Natural killer cell (primary cell): ENCODE measurements around a stretch of chr6.

DNA sequence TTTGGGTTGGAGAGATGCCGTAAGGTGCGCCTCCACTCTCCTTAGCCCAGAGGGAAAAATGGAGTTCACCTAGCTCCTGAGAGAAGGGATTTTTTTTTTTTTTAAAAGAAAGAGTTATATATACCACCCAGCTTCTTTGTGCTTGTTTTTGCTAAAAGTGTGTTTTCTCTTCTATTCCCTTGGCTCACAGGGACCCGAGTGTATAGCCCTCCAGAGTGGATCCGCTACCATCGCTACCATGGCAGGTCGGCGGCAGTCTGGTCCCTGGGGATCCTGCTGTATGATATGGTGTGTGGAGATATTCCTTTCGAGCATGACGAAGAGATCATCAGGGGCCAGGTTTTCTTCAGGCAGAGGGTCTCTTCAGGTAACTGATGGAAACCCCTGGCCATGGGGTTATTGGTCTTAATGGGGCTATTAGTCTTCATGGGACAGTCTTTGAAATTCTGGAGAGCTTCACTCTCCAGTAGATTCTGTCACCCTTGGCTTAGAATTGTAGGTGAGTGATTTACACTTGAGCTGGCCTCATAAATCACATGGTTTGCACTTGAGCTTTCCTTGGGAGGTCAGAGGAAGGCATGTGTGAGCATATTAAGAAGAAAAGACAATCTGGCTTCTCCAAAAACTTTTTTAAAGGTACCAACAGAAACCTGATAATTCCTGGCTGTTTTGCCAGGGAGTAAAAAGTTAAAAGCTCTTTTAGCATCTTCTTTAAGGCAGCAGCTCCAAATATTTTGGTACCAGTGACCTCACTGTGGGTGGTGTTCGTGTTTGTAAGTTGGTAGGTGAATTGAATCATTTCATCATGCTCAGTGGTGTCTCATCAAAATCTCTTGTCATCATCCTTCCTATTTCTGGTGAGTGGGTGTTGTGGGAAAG, 3.1 kb downstream of the PIM1 start:
- PRO-cap, result no peak

GRCh38 chr6:37221778-37223057, 35.4 kb upstream of the TBC1D22B start:
- PRO-cap, result unidirectional peak, minus-strand start at chr6:37222091

- PRO-cap, result no peak
Measured at GRCh38 chr6:37258300-37258737, 375 bp upstream of the TMEM217 start.

DNA sequence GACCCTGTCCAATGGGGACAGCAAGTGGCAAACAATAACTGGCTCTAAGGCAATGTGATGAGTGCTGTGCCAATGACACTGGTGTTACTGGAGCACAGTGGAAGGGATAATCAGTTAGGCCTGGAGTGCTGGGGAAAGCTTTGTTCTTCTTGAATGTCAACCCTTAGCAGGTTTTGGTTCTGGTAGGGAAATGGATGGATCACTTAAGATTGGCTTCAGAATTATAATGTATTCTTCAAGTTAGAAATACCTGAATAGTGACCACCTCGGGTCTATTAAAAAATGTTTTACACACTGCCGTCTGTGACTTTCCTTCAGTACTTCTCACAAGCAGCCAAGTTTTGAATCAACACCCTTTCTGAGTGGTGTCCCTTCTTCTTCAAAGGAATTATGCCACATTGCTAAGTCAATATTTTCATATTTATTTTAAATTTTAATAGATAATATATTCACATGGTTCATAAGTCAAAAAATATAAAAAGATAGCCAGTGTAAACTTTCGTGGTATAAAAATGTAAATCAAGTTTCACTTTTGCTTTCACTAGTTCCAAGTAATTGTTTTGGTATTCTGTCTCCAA, 9.6 kb downstream of the CMTR1 start:
- PRO-cap, result unidirectional peak, plus-strand start at position 113 of the sequence; bidirectional peak, plus-strand start at position 329 of the sequence, minus-strand start at position 317 of the sequence

DNA sequence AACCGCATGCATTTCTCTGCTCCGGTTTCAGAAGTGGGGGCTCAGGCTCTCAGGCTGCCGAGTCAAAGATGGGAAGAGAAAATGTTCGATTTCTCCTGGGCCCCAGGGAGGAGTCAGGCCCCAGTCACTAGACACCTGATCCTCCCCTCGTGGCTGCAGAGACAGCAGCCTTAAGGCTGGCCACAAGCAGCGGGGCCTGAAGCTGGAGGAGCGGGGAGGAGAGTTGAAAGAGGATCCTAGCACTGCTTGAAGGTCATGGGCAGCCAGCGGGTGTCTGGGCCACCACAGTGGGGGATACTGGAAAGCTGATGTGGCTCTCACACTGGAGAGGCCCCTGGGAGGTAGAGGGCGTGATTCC, 42.2 kb upstream of the ZFAND3 start:
- PRO-cap, result no peak

GRCh38 chr6:37940407-37940888, 120.9 kb downstream of the ZFAND3 start:
- PRO-cap, result no peak

DNA sequence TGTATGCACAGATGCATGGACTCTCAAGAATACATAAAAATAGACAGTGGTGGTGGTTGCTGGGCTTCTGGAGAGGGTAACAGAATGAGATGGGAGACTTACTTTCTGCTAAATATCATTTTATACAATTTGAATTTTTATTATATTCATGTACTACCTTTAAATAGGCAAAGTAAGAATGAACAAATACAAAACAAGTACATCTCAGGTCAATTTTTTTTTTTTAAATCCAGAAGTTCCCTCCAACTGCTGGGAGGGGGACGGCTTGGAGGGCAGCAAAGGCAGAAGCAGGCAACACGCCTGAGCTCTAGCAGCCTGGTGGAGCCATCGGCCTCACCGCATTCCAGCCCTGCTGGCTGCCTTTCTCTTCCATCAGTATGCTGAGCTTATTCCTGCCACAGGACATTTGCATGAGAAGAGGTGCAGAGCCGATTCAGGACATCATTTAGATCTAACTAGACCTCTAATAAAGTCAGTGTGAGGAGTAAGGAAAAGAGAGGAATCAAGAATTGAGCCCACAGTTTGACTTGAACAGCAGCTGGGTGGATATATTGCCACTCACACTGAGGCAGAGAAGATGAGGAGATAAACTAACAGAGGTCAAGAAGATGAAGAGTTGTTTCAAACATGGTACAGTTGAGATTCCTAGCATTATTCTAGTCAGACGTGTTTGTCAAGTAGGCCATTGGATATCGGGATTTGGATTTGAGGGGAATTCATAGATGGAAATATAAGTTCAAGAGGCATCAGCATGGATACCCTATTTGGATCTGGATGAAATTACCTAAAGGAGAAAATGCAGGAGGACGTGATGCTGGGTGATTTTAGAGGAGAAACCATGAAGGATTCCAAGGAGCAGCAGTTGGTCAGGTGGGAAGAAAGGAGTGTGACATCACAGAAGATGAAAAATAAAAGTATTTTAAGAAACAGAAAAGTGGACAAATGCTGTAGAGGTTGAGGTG, 319.0 kb downstream of the ZFAND3 start:
- PRO-cap, result no peak

GRCh38 chr6:38154289-38154727, 334.8 kb downstream of the ZFAND3 start:
- PRO-cap, result no peak

DNA sequence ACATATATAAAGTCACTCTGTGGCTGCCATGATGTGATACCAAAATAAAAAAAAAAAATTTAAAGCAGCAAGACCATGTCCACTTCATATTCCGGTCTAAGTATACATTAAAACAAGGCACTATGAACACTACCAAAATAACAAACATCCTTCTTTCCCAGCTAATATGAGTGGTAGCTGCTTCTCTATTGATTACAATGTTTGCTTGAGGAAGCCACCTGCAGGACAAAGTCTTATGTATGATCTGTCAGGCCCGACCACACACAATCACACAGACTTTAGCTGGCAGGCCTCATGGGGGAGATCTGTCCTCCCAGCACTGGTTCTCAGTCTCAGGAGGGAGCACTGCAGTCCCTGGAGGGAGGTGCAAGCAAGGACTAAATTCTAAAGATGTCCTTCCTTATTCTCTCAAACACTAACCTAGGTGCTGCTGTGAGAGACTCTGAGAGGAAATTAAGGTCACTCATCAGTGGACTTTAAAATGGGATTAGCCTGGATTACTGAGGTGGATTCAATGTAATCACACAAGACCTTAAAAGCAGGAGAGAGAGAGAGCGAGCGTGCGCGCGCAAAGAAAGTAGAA, 14.5 kb downstream of the GLO1 start:
- PRO-cap, result no peak

- PRO-cap, result no peak
Measured at GRCh38 chr6:38974680-38974949, 74.0 kb upstream of the GLP1R start.

DNA sequence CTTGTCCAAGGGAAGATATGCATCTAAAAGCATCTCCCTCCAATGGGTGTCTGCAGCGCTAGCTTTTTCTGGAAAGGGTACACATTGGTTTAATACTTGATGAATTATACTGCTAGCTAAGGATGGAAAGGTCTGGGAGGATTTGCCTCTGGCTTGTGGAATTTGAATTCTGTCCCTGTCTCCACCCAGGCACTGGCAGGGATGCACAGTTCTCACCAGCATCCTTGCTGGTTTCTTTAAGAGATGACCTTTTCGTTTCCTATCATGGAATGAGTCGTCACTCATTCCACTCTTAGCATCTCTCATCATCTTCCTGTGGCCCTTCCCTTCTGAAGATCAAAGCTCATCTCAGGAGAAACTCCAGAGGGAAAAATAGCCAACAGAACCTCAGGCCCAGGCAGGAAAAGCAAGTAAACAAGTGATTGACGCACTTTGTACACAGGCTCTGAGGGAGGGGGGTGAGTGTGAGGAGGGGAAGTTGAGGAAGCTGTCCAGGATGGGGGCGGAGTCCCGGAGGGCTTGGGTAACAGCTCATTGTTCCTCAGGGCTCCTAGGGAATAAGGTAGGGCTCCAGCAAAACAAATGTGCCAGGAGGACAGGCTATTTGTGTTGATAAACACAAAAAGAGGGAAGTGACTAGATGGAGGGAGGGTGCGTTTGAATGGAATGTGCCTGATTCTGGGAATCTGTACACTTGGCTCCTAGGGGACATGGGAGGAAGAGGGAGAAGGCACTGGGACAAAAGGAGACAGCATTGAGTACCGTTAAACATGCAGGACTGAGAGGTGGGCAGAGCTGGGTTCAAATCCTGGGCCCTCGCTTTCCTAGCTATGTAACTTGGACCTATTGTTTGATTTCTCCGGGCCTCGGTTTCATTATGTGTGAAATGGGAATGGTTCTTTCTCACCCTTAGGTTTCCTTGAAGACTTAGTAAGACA, 25.8 kb upstream of the SAYSD1 start:
- PRO-cap, result no peak

DNA sequence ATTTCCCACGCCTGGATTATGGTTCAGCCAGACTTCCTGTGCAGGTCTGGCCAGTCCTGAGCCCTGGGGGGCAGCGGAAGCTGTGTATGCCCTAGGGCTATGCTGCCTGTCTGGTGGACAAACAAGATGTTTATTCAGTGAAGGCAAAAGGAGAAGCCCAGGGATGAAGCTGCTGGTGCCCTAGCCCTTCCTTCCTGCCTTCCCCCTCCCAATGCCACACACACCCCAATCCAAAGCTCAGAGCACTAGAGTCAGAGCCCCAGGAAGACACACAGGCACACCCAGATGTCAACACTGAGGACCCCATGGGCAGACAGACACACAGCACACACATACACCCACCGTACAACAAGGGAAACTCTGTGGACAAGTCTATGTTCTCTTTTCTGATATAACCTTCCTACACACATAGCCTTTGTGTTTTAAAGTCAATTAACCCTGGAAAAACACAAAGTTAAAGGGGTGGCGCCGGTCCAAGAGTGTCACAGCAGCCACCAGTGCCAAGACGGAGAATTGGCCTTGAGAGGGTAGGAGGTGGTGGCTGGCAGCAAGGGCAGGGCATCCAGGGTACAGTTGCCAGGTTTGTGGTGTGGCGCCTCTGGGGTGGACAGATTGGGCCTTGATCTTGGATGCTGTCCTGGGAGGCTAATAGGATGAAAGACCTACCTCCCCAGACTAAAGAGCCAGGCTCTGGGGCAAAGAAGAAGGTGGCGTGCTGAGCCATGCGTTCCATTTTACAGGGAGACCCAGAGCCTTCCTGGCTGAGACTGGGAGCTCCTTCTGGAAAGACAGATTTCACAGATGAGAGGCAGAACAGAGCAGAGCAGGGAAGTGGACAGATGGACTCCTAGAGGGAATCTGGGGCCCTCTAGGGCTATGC, 54.9 kb upstream of the SAYSD1 start:
- PRO-cap, result no peak

DNA sequence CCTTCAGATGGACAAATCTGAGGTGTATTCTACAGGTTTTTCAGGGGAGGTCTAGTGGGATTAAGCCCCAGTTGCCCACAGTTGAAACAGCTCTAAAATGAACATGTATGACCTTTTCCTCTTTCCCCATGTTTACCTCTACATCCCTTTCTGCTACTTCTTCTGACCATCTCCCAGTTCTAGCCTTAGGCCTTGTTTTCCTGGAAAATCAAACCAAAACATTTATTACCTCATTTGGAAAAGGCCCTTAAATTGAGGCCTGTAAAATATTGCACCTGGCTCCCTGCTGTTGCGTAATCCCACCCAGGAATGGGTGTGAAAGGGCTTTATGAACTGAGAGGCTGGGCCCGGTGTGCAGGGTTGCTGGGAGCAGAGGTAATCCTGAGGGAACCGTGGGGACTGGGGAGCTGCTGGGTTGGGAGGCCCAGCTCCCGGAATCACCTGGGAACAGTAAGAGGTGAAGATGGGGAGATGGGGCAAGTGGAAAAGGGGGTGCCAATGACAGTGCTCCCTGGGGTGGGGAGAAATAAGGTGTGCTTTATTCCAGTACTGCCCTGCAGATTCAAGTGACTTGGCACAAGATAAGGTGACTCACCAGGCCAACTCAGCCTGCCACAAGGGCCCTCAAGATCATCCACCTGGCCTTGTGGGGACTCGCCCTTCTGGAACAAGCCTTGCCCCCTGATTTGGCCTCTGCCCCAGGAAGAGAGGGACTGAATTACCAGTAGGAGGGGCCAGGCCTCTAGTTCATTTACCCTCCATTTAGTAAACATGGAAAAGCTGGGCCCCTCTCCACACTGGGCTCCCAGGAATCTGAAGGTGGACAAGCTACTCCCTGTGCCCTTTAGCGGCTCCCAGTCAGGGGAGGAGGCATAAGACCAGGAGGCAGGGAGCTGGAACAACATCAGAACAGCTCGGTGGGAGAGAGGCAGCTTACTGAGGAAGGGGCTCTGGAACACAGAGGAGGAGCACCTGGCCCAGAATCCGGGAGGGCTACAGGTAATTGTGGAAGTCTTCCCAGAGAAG, 44.2 kb downstream of the KCNK5 start:
- PRO-cap, result no peak

DNA sequence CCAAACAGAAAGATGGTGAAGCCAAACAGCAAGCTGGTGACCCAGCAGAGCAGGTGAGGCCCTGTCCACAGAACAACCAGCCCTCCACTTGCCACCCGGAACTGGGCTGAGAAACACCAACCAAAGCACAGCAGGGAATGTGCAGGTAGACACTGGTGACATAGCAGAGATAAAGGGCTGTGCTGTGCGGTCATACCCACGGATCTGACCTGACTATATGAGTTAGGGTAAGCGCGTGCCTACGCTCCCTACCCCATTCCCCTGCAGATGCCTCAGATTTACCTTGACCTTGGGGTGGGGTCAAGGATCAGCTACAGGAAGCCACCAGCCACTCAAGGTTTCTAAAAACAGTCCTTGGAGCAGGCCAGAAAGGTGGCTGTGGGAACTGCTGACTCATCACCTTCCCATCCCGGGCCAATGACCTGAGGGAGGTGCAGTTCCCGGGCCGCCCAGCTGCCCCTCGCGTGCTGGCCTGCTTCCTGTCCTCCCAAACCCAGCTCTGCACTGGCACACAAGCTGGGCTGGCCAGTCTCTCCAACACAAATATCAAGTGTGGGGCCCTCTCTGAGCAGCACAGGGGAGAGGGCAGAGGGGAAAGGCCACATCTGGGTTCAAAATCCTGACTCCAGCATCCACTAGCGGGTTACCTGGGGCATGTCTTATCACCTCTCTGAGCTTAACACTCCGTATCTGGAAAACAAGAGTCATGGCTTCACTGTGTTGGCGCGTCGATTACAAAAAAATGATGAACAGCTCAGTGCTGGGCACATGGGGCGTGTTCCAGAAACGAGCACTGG, 23.0 kb downstream of the KCNK5 start:
- PRO-cap, result no peak

- PRO-cap, result no peak
Measured at GRCh38 chr6:39280119-39280866, 33.9 kb downstream of the KCNK17 start.

DNA sequence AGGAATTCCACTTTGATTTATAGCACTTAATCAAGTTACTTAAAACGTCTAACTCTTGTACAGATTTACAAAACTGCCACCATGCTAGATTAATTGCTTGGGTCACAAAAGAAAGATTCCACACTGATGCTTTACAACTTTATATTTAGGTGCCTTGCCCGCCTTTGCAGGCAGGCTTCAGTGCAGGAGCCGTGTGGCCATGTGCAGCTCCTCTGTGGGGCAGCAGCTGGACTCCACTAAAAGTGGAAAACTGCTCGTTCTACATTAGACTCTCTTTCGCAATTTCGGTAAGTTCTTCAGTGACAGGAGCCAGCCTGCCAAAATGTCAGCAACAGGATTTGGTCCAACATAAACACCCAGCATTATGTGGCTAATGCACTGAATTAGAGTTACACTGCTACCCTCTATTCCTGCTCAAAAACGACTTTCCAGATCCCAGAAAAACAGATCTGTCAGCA, 174.4 kb upstream of the KCNK16 start:
- PRO-cap, result no peak

- PRO-cap, result no peak
Measured at GRCh38 chr6:39820768-39821392, 28.7 kb downstream of the DAAM2 start.

DNA sequence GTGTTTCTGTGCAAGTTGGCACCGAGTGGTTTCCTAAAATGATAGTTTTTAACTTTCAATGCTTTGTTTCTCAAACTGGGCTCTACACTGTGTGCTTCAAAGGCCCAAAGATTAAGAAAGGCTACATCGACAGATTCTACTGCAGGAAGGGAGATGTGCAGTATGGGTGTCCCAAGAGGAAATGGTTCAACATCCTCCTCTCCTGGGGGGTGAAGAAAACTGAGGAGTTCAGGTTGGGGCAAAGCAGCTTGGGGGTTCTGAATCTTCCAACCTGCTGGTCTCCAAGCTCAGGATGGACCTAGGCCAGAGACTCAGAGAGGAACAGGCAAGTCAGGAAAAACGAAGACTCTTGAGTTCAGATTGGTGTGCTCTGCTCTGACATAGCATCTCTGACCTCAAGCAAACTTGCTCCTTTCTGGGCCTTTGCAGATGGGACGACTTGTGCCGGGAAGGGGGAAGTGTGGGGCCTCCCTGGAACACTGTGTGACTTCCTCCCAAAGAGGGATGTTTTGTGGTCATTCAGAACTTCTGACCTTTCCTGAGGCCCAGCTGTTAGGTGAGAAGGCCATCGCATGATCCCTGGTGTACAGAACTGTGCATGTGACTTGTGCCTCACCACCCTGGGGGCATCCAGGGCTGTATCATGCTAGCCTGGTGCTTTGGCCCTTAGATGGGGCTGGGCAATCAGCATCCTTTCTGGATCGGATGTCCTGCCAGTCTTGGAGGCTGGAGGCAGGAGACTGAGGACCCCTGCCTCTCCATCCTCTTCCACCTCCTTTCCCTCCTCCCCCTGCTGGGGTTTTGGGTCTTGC, 31.1 kb downstream of the DAAM2 start:
- PRO-cap, result no peak

GRCh38 chr6:40164297-40164938, 230.2 kb upstream of the MOCS1 start:
- PRO-cap, result no peak

GRCh38 chr6:40276174-40276575, 311.0 kb downstream of the LRFN2 start:
- PRO-cap, result no peak